ENCODE results near the gene ELP1.

- PRO-cap, result no peak
Measured at GRCh38 chr9:107300792-107301044, 17.6 kb downstream of the RAD23B start.

DNA sequence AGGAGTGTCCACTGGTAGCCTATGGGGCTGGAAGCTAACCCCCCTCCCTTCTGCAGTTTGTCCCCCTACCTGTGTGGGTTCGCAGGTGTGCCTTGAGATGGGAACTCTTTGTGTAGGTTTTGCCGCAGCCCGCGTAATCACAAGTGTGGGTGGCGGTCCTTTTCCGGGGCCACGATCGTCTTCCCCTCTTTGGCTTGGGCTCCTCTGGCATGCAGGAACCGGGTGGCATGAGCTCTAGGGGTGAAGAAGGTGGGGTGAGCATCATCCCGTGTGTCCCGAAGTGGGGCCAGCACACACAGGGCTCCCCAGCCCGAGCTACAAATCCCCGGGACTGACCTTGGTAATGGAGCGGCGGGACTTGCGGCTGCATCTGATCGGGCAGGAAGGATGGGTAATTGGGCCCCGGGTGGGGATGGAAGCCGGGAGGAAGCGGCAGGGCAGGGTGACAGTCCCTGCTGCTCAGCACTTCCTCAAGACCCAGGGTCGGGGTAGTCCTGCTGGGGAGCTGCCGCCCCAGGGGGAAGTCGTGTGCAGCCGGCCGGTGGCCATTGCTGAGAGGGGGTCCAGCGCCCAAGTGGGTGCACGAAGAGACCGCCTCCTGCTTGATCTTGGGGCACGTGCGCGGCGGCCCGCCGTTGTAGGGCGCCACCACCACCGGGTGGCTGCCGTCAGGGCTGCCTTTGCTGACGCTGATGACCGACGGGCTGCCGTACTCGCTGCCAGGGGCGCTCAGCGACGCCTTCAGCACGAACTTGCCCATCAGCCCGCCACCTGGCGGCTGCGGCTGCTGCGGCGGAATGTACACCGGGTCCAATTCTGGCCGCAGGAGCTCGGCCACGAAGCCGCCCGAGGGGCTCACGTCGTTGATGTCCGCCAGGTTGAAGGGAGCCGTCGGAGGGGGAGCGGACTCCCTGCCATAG lies 2.4 kb downstream of the KLF4 start:
- PRO-cap, result no peak

- PRO-cap, result no peak
Measured at GRCh38 chr9:107540211-107540478, 50.6 kb upstream of the KLF4 start.

- PRO-cap, result no peak
Measured at GRCh38 chr9:107636746-107637311, 147.3 kb upstream of the KLF4 start.

GRCh38 chr9:108221911-108222170 lies 633.9 kb downstream of the ACTL7B start:
- PRO-cap, result unidirectional peak, minus-strand start at chr9:108222016

DNA sequence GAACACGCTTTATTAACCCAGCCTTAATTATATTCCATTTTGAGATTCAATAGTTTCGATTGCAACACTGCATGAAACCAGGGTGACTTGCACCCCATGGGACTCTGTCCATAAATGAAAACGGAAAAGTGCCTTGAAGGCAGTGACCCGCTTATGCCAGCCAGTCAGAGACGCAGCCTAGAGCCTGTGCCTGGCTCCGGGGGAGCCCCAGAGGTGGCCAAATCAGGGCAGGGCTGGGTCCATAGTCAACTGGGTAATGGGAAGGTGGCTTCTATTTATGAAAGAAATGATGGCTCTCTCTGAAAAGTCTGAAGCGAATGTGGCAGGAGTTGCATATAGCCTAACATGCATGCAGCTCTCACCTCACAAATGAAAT lies 304.2 kb downstream of the ACTL7B start:
- PRO-cap, result no peak

DNA sequence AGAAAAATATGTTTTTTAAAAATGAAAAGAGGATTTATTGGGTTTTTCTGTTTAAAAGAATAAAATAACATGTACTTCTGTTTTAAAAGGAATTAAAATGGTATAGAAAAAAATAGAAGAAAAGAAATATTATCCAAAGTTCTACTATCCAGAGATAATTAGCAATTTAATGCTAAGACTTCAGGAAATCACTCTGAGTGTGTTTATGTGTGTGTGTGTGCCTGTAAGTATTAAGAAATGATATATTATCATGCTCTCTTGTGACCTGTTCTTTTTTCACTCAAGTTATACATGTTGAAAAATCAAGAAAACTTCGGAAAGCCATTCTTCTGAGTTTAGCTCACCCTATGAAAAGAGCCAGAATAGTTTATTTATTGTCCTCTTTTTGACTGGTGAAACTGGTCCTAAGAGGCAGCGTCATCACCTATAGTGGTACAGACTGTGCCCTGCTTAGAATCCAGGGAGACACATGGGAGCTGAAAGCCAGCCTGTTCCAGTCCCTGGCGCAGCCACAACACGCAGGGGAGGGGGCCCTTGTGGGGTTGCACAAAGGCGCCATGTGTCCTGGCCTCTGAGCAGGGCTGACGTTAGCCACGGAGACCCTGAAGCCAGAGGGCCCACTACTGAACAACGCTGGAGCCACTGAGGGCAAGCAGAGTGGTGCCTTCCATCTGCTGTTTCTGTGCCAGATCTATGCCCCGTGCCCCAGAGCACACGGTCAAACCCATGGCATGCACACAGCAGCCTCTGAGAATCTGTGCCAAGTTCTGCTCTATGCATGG lies 147.5 kb downstream of the ACTL7B start:
- PRO-cap, result no peak

- PRO-cap, result no peak
Measured at GRCh38 chr9:108870834-108871431, 8.9 kb downstream of the ACTL7A start.

- PRO-cap, result bidirectional peak, plus-strand start at chr9:108934415, minus-strand start at chr9:108934087
Measured at GRCh38 chr9:108933812-108934210, at the start of gene ELP1. Gene ELP1, minus strand, starts transcription at chr9:108934124.

DNA sequence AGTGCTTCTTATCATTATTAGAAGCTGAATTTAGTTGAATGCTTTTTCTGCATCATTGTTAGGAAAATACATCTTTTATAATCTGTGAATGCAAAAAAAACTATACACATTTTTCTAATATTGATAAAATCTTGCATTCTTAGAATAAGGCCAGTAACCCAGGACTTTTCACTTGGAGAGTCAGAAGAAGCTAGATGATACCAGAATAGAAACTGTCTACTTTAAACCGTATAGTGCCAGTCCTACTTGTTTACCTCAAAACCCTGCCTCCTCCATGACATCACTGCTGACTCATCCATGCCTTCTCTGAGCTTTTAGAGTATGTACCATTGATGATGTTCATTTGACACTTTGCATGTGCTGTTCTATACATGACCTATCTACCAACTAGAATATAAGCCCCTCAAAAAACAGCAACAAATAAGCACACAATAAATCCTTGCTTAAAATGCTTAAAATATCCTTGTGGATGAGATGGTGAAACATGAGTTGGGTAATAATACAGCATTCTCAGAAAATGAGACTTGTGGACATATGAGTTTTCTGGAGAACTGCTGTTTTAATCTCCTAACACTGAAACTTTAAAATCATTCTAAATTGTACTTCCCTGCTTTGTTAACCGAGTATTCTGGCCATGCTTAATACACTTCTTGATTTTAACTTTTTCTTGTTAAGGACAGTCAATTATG lies 2.6 kb downstream of the CTNNAL1 start:
- PRO-cap, result no peak

DNA sequence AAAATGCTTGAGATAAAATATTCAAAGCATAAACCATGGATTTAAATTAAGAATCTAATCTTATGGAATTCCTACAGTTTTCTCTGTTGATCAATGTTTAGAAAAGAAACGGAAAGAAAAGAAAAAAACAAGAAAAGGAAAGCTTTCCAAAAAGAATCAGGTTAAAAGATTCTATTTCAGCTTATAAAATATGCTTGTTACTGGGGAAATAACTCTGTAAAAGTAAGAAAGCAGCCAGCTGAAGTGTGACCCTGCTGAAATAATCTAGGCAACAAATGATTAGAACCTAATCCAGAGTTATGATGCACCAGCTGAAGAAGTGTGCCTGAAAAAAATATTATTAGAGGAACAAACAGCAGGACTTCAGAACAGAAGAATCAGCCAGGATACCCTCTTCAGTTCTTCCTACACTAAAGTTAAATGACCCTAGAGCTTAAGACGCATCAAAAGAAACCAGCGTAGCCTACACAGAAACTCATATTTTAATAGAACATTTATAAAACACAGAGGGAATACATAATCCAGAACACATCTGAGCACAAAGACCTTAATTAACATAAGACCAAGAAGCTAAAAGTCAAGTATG lies 10.8 kb downstream of the TMEM245 start:
- PRO-cap, result no peak

- PRO-cap, result no peak
Measured at GRCh38 chr9:109253382-109253936, 67.4 kb downstream of the EPB41L4B start.

- PRO-cap, result no peak
Measured at GRCh38 chr9:109428522-109429172, 69.5 kb downstream of the PTPN3 start.

DNA sequence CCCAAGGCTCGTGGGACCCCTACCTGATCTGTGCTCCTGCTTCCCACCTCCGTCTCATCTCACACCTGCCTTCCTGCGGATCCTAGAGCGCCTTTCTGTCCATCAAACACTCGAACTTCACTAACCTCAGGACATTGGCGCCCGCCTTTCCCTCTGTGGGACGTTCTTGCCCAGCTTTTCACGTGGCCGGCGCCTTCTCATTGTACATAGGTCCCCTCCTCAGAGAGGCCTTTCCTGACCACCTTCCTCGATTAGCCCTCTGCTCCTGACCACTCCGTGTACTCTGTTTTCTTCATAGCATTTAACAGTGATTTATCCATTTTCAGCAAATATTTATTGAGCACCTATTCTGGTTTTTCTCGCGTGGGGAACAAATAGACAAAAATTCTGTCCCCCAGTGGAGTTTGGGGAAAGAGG lies 625 bp upstream of the PTPN3 start:
- PRO-cap, result no peak

- PRO-cap, result bidirectional peak, plus-strand start at chr9:109499910, minus-strand start at chr9:109499810
Measured at GRCh38 chr9:109499141-109500105, 1.3 kb upstream of the PTPN3 start.

GRCh38 chr9:109517975-109518484 lies 19.9 kb upstream of the PTPN3 start:
- PRO-cap, result no peak

GRCh38 chr9:109534327-109534526 lies 36.1 kb upstream of the PTPN3 start:
- PRO-cap, result no peak

- PRO-cap, result no peak
Measured at GRCh38 chr9:109705401-109705938, 74.5 kb upstream of the PALM2AKAP2 start.

GRCh38 chr9:109728990-109729363 lies 51.0 kb upstream of the PALM2AKAP2 start:
- PRO-cap, result no peak

DNA sequence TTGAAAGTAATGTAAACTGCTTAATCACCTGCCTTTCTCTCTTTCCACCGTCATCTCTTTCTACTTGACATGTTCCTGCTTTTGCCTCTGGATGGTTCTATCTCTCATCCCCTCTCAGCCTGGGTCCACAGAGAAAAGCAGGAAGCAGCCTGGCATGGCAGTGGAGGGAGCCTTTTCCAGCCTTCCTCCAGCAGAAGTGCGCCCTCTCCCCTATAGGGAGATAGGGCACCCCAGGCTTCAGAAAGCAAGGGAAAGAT lies 11.2 kb downstream of the PALM2AKAP2 start:
- PRO-cap, result no peak

All from Metastatic Pancreatic Carcinoma in the Ovary (tissue), 1 donor.